A673 (cell line): ENCODE measurements around a stretch of chr21.

DNA sequence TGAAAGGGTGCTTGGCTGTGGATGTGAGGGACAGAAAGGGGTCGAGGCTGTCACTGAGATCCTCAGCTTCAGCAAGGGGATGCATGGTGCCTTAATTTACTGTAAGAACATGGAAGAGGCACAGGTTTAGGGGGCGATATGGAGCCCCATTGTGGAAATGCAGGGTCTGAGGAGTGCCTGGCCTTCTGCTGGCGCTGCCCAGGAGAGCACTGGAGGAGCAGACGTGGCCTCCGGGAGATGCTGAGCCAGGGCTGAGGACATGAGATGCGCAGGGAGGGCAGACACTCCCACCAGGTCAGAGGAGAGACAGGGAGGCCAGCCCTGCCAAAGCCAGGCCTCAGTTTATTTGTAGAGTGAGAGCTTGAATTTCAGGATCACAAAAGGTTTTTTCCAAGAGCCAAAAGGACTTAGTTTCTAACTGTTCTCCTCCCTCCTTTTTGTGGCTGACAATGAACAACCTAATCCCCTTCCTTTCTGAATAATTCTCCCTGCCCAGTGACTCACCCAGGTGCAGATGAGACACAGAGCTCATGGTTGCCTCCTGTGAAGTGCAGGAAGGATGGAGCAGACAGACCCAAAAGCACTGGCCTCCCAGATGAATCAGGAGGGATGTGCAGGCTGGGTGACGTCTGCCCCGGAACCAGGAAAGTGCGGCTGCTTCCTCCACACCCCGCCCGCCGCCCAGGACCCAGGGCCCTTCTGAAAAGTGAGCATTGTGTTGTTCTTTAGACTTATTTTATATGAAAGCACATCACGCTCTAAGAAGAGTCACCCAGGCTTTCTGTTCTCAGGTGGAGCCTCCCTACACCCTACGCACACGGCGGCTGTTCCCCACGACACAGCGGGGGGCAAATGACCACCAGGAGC, 73.0 kb upstream of the TMPRSS2 start:
- PRO-cap = no peak

- PRO-cap = no peak
Measured at GRCh38 chr21:41616067-41616648, 108.2 kb upstream of the TMPRSS2 start.

DNA sequence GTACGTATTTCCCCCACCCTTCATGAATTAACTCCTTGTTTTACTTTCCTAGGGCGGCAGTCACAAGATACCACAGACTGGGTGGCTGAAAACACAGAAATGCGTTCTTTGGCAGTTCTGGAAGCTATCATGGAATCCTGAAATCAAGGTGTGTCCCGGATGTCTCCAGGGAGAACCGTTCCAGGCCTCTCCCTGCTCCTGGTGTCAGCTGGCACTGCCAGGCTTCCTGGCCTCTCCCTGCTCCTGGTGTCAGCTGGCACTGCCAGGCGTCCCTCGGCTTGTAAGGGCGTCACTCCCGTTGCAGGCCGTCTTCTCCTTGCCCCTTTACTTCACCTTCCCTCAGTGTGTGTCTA, 55.2 kb downstream of the RIPK4 start:
- PRO-cap = no peak

DNA sequence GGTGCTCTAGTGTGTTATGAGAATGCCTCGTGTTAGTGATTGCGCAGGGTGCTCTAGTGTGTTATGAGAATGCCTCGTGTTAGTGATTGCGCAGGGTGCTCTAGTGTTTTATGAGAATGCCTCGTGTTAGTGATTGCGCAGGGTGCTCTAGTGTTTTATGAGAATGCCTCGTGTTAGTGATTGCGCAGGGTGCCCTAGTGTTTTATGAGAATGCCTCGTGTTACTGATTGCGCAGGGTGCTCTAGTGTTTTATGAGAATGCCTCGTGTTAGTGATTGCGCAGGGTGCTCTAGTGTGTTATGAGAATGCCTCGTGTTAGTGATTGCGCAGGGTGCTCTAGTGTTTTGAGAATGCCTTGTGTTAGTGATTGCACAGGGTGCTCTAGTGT, 47.2 kb upstream of the RIPK4 start:
- PRO-cap = no peak

DNA sequence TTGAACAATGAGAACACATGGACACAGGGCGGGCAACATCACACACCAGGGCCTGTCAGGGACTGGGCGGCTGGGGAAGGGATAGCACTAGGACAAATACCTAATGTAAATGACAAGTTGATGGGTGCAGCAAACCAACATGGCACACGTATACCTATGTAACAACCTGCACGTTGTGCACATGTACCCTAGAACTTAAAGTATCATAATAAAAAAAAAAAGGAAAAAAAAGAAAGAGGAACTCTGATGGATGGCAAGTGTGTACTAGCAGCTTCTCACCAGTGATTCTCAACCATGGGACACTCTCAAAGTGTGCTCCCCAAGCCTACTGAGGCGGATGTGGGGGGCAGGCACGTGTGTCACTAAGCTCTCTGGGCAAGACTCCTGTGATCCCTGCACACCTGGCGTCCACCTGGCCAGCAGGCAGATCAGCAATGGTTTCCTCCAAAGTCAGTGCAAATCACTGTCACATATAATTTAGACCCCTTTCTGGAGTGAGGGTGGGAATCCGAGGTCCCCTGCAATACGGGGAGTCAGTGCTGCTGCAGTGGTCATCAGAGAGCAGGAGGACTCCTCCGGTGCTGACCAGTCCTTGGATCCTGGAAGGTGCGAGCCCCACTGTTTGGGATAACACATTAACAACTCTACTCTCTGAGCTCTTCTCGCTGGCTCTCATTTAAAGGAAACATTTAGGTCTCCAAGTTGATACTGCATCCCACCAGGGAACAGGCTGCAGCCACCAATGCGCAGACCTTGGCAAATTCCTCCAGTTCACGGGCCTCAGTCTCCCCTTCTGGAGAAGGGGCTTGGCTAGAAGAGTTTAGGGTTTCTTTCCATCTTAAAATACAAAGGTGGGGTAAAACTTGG, 3.7 kb downstream of the C2CD2 start:
- PRO-cap = no peak

DNA sequence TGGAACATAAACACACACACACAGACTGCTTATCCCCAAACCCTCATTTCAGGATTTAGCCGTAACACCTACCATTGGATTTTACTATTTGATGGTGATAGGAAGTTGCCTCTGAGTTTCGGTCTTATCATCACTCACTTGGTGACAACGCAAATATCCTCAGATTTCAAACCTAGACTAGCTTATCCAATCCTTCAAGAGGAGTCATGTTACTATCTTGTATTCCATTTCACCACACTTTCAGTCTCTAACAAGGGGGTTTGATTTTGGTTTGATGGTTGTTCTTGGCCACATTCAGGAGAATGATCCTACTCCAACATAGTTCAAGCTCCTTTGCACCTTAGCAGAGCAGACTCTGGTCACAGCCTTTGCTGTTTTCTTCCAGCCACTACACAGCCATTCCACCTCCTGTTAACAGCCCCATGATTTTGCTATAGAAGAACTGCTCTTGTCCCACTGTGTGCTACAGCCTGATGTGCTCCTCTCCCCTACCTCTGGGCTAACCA, 5.3 kb downstream of the ZBTB21 start:
- PRO-cap = no peak

GRCh38 chr21:42012087-42013036, 2.2 kb upstream of the ZBTB21 start:
- PRO-cap = no peak

DNA sequence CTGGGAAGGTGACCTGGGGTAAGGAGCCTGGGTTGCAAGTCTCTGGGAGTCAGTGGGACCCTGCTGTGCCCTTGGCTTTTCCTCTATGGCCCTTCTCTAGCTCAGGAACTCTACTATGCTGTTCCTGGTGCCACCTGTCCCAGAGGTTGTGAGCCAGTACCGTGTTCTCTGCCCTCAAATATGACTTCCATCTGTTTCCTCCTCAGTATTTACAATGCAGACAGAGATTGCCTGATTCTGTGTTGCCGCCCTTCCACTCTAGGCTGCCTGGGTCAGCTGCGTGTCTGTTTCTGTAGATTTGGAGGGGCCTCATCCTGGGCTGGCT, 18.8 kb upstream of the ZBTB21 start:
- PRO-cap = no peak

DNA sequence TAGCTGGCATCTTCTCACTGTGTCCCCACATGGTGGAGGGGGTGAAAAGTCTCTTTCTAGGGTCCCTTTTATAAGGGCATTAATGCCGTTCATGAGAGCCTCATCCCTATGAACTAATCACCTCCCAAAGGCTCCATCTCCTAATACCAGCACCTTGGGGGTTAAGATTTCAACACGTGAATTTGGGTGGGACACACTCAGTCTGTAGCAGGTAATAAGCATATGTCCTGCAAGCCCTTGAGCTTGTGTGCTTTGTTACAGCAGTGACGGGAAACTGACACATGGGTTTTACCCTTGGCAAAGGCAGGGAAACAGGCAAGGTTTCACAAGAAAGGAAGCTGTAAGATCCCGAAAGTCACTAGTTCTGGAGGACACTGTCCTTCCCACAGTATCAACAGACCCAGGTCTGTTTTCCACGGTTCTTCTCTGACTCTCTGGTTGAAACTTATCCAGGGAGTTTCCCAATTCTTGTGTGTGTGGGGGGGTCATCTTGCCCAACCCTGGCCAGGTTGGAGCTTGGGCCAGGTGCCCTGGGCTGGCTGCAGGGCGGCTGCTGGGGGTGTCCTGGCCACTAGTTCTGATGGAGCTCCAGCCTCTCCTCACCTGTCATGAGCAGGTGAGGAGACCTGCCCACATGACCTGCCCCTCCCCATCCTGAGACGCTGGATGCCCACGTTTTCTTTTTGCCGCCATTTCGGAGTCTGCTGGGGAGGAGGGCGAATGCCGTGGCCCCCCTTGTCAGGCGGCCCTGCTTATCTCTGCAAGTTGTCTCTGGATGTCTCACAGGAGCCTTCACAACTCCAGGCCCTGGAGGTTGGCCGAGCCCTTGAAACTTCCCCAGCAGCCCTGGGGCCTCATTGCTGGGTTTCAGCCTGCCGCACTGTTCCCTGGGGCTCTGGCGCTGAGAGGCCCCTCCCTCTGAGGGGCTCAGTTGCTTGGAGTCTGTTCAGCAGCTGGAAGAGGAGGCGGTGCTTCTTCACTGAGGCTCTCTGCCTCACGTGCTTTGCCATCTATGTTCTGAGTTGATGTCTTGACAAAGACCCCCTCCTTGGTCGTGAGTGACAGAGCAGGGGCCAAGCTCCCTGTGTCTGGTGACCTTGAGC, 29.5 kb upstream of the ZBTB21 start:
- PRO-cap = no peak

- PRO-cap = no peak
Measured at GRCh38 chr21:42170871-42171388, 48.0 kb upstream of the ABCG1 start.

- PRO-cap = no peak
Measured at GRCh38 chr21:42171439-42171725, 47.6 kb upstream of the ABCG1 start.

DNA sequence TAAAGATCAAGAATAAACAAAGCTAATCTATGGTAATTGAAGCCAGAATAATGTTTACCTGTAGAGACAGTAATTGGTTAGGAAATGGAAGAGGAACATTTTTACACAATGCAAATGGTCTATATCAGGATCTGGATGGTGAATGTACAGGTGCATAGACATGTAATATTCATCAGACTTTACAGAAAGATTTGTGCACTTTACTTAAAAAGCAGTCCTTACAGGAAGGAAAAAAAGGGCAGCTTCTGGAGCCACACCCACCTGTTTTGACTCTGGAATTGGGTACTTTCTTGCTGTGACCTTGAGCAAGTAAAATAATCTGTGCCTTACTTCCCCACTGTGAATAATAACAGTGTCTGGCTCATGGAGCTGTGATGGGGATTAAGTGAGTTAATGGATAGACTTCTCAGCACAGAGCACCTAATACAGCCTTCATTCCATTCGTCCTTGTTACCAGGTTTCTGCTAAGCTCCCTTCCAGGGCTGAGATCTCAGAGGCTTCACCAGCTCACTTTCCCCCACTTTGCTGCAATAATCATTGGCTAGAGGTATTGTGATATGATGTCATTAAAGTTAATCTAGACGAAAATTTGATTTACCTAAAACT, 20.1 kb upstream of the ABCG1 start:
- PRO-cap = no peak

- PRO-cap = no peak
Measured at GRCh38 chr21:42219624-42220097, 721 bp downstream of the ABCG1 start.

DNA sequence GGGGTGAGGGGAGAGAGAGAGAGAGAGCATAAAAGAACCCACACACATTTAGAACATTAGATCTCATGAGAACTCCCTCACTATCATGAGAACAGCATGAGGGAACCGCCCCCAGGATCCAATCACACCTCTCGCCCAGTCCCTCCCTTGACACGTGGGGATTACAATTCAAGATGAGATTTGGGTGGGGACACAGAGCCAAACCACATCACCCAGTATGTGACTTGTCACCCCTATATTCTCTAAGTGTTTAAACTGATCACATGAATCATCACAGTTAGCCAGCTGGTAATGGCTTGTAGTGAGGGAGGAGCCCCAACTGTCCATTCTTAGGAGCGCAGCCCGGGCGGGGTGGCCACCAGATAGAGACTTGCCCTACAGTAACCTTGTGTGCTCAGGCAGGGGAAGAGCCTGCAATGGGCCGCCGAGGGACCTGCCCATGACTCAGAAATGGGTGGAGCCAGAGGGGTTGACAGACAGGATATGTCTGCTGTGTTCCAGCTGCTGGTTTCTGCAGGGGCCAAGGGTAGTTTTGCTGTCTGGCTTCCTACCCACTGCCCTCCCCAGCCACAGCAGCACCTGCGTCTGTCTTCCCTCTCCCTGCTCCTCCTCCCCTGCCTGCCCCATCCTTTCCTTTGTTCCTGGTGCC, 9.0 kb downstream of the ABCG1 start:
- PRO-cap = no peak

DNA sequence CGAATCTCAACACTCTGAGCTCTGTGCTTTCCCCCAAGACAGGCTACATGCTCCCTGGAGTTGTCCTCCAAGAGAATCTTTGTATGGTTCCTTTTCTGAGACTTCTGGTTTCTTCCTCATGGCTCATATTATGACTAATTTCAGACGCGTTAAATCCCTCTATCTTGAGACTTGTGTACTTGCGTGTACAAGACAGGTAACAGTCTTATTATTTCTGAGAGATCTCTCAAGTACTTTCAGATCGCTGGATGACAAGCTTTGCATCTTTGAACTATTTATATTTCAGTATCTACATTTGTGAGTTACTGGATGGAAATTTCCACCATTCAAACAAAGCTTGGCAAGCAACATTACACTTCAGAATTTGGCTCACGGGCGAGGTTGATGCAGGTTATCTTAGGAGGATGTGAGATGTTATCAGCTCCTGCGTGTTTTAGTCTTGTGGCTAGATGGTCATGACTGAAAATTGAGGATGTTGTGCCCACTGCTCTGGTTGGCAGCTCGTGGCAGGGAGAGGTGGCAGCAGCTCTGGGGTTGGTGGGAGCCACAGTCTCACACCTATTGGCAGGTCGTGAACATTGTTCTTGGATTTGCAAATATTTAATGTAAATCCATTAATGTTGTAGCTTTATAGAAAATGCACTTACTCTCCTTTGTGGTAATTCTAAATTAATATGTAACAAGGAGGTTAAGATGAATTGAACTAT, 19.5 kb downstream of the ABCG1 start:
- PRO-cap = no peak

DNA sequence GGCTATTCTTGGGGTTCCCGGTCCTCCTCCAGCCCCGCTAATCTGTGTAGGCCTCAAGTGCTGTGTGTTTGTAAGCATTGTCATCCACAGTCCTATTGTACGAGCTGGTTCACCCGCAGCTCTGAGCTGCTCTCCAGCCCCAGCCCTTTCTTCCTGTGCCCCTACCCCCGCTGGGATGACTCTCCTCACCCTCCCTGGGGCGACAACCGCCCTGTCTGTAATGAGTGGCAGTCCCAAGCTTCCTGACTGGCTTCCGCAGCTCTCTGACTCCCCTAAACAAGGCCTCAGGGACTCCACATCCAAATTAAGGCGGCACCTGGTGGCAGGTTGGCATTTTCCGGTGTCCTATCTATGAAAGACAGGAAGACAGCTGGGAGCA, 45.8 kb downstream of the TFF3 start:
- PRO-cap = no peak

DNA sequence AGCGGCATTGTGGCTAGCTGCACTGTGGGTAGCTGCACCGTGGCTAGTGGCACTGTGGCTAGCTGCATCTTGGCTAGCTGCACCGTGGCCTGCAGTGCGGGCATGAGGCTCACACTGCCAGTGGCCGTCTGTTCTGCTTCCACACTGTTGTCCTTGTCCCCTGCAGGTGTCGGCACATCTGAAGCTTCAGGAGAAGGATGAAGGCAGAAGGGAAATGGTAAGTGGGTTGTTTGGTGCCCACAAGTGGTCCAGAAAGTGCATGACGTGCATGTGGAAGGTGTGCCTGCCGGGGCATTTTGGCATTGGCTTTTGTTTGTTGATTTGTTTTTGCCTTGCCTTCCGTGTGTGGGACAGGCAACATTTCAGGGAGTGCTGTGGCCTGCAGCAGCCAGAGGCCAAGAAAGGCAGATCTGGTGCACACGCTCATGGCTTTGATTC, 38.5 kb downstream of the TFF3 start:
- PRO-cap = no peak

DNA sequence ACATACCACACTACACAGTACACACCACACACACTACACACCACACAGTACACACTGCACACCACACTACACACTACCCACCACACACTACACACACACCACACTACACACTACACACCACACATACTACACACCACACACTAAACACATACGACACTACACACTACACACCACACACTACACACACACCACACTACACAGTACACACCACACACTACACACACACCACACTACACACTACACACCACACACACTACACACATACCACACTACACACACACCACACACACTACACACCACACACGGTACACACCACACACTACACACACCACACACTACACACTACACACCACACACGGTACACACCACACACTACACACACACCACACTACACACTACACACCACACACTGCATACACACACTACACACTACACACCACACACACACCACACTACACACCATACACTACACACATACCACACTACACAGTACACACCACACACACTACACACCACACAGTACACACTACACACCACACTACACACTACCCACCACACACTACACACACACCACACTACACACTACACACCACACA, 22.3 kb downstream of the TFF3 start:
- PRO-cap = no peak

GRCh38 chr21:42298090-42298974, 16.9 kb downstream of the TFF3 start:
- PRO-cap = no peak

DNA sequence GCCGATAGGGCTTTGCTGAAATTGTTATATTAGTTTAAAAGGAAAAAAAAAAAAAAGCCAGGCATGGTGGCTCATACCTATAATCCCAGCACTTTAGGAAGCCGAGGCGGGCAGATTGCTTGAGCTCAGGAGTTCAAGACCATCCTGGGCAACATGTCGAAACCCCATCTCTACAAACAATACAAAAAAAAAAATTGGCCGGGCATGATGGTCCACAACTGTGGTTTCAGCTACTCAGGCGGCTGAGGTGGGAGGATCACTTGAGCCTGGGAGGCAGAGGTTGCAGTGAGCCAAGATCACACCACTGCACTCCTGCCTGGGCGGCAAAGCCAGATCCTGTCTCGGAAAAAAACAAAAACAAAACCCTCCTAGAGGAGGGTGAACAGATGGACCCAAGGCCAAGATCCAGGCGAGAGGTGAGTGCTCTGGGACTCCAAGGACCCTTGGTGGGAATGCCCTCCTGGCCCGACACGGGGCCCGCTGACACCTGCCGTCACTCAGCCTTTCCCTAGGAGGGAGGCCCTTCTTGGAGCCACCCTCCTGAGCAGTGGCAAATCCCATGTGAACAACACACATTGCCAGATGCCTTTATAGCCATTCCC, 503 bp downstream of the TFF2 start:
- PRO-cap = no peak